Endothelial cell of umbilical vein (primary cell): ENCODE measurements around the genes SNX21, ZNF335 and SLC12A5.

DNA sequence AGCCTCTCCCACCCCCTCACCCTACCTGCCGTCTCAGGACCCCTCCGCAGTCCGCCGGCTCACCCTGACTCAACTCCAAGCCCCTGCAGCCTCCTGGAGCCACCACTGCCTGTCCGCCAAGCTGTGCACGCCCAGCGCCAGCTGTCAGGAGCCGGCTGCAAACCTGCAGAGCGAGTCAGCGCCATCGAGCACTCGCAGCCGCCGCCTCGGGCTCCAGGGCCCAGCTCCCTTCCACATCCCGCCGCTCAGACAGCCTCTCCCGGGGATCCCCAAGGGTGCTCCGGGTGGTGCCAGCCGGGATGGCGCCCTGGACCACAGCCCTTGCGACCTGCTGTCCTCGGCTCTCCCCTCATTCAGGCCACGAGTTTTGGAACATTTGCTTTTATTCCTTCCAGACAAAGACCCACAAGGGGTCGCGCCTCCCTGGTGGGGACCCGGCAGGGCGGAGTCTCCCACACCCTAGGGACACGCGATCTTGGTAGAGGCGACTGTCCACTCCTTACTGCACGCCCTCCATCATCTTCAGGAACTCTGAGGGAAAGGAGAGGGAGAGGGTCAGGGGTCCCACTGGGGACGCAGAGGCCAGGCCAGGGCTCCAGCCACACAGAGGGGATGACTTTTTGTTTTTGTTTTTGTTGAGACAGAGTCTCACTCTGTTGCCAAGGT is 4.1 kb downstream of the TNNC2 start:
- PRO-cap, result no peak
CAGE:
- cytosol, long polyA minus RNA, result no peak
- cytosol, long polyA plus RNA, result no peak
- long polyA plus RNA, result no peak
- nucleus, long polyA minus RNA, result no peak
- nucleus, long polyA plus RNA, result no peak

DNA sequence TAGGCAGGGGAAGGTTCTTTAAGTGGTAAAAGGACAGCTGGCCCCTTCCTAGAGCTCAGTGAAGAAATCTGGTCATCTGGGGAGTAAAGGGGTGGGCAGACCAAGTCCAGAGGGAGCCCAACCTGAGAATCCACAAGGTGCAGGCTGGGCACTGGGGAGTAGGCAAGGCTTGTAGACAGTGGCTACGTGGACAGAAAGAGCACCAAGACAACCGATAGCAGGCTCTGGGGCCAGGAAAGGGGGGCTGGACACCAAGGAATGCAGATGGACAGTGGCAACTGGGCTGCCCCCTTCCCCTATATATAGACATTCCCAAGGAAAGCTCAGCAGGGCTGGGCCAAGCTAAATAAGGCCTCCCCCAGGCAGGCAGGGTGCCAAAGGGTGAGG is 1.4 kb upstream of the TNNC2 start:
- PRO-cap, result no peak
CAGE:
- cytosol, long polyA minus RNA, result no peak
- cytosol, long polyA plus RNA, result no peak
- long polyA plus RNA, result no peak
- nucleus, long polyA minus RNA, result no peak
- nucleus, long polyA plus RNA, result no peak

DNA sequence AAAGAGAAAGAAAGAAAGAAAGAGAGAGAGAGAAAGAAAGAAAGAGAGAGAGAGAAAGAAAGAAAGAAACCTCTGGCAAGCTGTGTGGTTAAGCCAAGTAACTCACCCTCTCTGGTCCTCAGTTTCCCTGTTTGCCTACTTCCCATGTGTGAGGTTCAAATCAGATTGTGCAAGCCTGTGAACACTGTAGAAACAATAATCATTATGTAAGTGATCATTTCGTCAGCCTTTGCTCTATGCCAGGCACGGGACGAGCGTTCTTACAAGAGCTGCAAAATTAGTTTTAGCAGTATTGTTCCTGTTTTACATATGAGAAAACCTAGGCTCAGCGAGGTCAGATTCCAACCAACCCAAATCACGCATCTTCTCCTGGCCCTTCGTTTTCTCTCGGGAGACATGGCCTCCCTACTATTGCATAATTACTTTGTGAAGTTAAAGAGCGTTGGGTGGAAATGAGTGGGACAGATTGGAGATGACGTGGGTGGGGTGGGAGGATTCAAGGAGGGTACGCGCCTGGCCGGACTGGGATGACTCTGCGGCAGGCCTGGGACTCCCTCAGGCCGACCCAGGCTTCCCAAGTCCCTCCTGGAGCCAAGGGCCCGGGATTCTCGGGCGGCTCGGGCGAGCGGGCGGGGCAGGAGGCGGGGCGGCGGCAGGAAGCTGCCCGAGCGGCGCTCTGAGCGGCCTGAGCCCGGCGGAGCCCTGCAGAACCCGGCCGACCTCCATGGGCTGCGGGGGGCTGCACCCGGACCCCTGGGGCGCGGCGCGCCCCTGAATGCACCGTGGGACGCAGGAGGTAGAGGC is at the start of gene SNX21:
Gene SNX21 (plus strand): TSS at position 655 of the 804 bp plus-strand sequence.
- PRO-cap, result bidirectional peak, plus-strand start at position 655 of the sequence, minus-strand start at position 584 of the sequence
CAGE:
- cytosol, long polyA minus RNA, result no peak
- cytosol, long polyA plus RNA, result no peak
- long polyA plus RNA, result no peak
- nucleus, long polyA minus RNA, result no peak
- nucleus, long polyA plus RNA, result no peak

- PRO-cap, result no peak
CAGE:
- cytosol, long polyA minus RNA, result no peak
- cytosol, long polyA plus RNA, result no peak
- long polyA plus RNA, result no peak
- nucleus, long polyA minus RNA, result no peak
- nucleus, long polyA plus RNA, result no peak
Measured at GRCh38 chr20:45842020-45842779, 8.6 kb downstream of the SNX21 start.

GRCh38 chr20:45878221-45878850 is 2.7 kb upstream of the ZSWIM1 start:
- PRO-cap, result no peak
CAGE:
- cytosol, long polyA minus RNA, result no peak
- cytosol, long polyA plus RNA, result no peak
- long polyA plus RNA, result no peak
- nucleus, long polyA minus RNA, result no peak
- nucleus, long polyA plus RNA, result no peak

DNA sequence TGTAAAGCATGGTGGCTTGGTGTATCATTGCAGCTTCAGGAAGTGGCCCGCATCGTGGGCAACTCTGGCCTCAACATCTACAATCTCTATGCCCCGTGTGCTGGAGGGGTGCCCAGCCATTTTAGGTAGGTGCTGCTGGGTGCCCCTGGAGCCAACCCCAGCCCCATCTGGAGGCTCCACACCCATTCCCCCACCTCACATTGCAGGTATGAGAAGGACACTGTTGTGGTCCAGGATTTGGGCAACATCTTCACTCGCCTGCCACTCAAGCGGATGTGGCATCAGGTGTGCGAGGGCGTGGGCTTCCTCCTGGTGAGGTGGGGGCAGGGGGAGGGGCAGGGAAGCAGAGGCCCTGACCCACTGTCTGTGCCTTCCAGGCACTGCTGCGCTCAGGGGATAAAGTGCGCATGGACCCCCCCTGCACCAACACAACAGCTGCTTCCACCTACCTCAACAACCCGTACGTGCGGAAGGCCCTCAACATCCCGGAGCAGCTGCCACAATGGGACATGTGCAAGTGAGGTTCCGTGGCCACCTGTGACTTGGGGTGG is 3.6 kb downstream of the CTSA start:
- PRO-cap, result no peak
CAGE:
- cytosol, long polyA minus RNA, result no peak
- cytosol, long polyA plus RNA, result no peak
- long polyA plus RNA, result no peak
- nucleus, long polyA minus RNA, result no peak
- nucleus, long polyA plus RNA, result no peak

DNA sequence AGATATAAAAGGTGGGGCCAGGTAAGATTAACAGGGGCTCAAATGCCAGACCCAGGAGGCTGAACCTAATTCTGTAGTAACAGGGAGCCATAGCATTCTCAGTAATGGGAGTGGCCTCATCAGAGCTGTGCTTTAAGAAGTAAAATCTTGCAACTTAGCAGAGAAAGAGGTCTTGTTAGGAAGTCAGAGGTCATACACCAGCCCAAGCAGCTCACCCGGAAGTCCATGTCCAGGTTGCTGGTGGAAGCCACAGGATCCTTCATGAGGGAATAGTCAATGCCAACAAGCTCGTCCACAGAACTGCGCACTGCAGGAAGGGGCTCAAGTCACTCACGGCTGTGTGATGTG is 5.9 kb downstream of the PLTP start:
- PRO-cap, result no peak
CAGE:
- cytosol, long polyA minus RNA, result no peak
- cytosol, long polyA plus RNA, result no peak
- long polyA plus RNA, result no peak
- nucleus, long polyA minus RNA, result no peak
- nucleus, long polyA plus RNA, result no peak

GRCh38 chr20:45919630-45920463 is 7.9 kb upstream of the PLTP start:
- PRO-cap, result no peak
CAGE:
- cytosol, long polyA minus RNA, result no peak
- cytosol, long polyA plus RNA, result no peak
- long polyA plus RNA, result no peak
- nucleus, long polyA minus RNA, result no peak
- nucleus, long polyA plus RNA, result no peak

- PRO-cap, result no peak
CAGE:
- cytosol, long polyA minus RNA, result no peak
- cytosol, long polyA plus RNA, result no peak
- long polyA plus RNA, result no peak
- nucleus, long polyA minus RNA, result no peak
- nucleus, long polyA plus RNA, result no peak
Measured at GRCh38 chr20:45924355-45924977, 10.0 kb upstream of the PCIF1 start.

DNA sequence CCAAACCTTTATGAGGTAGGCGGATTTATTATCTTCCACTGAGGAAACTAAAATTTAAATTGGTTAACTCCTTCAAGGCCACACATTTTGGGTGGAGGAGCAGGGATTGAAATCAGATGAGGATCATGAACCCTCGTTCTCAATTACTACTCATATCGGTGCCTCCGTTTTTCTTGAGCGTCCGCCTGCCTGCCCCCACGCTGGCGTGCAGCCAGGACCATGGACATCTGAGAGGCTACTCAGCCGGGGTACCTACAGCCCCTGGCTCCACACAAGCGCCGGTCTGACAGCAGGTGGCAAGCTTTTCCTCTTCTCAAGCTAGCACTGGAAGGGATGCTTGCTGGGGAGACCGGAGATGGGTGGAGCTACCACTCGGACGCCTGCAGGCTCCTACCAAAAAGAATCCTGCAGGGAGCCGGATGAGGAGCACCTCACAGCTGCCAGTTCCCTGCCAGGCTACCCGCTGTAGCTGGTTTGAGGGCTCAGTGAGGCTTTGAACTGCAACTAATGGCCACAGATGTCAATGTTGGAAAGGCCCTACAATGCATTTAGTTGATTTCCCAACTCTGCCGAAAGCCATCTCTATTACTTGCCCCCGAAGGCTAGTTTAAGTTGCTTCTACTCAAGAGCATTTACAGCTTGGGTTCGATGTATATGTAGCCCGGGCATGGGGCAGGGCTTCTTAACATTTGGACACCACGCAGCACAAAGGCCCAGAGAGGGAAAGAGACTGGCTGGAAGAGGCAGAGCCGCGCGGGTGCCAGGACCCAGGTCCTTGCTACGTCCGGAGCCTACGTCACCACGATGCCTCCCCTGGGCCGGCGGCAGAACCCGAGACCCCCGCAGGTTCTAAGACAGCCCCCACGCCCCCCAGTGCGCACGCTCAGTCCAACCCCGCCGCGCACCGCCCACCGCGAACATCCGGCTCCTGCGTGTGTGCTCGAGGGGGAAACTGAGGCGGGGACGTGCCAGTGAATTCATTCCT is 687 bp upstream of the PCIF1 start:
- PRO-cap, result bidirectional peak, plus-strand start at position 396 of the sequence, minus-strand start at position 282 of the sequence
CAGE:
- cytosol, long polyA minus RNA, result no peak
- cytosol, long polyA plus RNA, result no peak
- long polyA plus RNA, result no peak
- nucleus, long polyA minus RNA, result no peak
- nucleus, long polyA plus RNA, result no peak

- PRO-cap, result no peak
CAGE:
- cytosol, long polyA minus RNA, result no peak
- cytosol, long polyA plus RNA, result no peak
- long polyA plus RNA, result no peak
- nucleus, long polyA minus RNA, result no peak
- nucleus, long polyA plus RNA, result no peak
Measured at GRCh38 chr20:45938604-45939731, 4.5 kb downstream of the PCIF1 start.

DNA sequence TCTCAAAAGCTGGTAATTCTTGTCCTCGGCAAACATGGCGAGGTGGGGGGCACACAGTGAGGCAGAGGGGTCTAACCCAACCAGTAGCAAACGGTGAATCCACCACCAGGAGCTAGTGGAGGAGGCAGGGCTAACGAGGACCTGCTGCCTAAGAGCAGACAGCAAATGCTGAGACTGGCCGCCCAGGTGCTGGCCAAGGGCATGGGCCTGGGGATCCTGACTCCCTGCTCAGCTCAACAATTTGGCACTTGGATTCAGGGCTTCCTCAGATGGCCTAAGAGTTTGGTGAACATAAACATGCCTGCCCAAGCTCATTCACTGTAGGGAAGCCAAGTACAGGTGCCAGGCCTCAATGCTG is 18.4 kb downstream of the PCIF1 start:
- PRO-cap, result no peak
CAGE:
- cytosol, long polyA minus RNA, result no peak
- cytosol, long polyA plus RNA, result no peak
- long polyA plus RNA, result no peak
- nucleus, long polyA minus RNA, result no peak
- nucleus, long polyA plus RNA, result no peak

DNA sequence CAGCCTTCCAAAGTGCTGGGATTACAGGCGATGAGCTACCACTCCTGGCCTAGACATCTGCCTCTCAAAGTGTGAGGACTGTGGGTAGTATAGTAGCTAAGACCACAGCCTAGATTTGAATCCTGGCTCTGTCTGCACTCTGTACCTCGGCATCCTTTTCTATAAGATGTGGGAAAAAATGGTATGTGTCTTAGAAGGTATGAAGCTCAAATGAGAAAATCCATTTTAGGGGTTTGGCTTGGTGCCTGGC is 1.2 kb downstream of the ZNF335 start:
- PRO-cap, result no peak
CAGE:
- cytosol, long polyA minus RNA, result no peak
- cytosol, long polyA plus RNA, result no peak
- long polyA plus RNA, result no peak
- nucleus, long polyA minus RNA, result no peak
- nucleus, long polyA plus RNA, result no peak

GRCh38 chr20:45971679-45972792 is at the start of gene ZNF335:
ZNF335 (minus strand) TSS chr20:45972203.
- PRO-cap, result bidirectional peak, plus-strand start at chr20:45971989, minus-strand start at chr20:45972183; bidirectional peak, plus-strand start at chr20:45972568, minus-strand start at chr20:45972299
CAGE:
- cytosol, long polyA minus RNA, result start-site peak on the minus strand at chr20:45972184-45972206, 149 reads
- cytosol, long polyA plus RNA, result no peak
- long polyA plus RNA, result start-site peak on the plus strand at chr20:45971965-45972006, 6 and 7 reads in 2 replicates; start-site peak on the minus strand at chr20:45972178-45972186, 66 and 70 reads in 2 replicates
- nucleus, long polyA minus RNA, result no peak
- nucleus, long polyA plus RNA, result start-site peak on the minus strand at chr20:45971833-45971899, 20 and 37 reads in 2 replicates; start-site peak on the minus strand at chr20:45972156-45972211, 183 and 183 reads in 2 replicates

DNA sequence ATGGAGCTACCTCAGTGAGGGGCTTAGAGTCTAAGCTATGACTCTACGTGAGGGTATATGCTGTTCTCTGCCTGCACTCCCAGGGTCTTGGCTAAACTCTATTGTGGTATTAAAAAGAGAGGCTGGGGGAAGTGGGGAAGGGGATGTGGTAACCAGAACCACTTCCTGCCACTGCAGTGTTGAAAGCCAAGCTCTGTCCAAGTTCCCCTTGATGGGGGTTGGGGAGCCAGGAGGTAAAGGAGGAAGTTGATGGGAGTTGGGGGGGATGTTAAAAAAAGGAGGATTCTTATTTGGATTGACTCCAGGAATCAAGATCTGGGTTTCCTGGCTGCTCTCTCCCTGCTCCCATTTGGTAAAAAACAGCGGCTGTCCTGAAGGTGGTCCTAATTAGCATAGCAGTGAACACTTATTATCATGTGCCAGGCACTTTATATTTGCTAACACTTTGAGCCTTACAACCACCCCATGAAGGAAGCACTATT is 3.5 kb upstream of the MMP9 start:
- PRO-cap, result no peak
CAGE:
- cytosol, long polyA minus RNA, result no peak
- cytosol, long polyA plus RNA, result no peak
- long polyA plus RNA, result no peak
- nucleus, long polyA minus RNA, result no peak
- nucleus, long polyA plus RNA, result no peak

DNA sequence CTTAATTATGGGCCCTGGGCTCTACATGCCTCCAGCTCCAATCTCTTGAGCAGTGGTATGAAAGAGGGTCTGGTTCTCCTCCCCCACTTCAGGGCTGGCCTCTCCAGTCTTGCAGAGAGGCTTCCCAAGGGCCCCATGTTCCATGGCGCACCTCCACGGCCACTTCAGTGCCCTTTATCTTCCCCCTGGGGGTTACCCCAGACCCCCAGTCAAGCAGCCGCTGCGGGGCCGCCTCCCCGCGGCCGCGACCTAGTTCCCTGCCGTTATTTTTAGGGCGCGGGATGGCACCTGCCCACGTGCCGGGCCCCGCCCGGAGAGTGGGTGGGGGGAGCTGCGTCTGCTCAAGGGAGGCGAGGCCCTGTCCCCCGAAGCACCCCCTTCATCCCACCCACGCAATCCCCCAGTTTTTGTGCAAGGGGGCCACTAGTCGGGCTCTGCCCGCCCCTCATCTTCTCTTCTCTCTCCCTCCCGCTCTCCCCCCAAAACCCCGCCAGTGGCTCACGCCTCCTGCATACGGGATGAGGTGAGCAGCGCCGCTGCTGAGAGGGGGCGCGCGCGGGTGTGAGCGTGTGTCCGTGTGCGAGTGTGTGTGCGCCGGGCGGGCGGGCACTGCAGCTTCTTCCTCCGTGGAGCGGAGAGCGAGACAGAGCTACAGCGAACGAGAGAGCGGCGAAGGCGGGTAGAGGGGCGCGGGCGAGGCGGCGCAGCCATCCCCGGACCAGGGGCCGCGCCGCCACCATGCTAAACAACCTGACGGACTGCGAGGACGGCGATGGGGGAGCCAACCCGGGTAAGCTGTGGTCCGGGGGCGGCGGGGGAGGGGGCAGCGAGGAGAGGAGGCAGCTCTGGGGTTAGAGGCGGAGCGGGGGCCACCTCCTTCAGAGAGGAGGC is at the start of gene SLC12A5:
Gene SLC12A5 (plus strand): TSS at position 609 of the 891 bp plus-strand sequence.
- PRO-cap, result no peak
CAGE:
- cytosol, long polyA minus RNA, result no peak
- cytosol, long polyA plus RNA, result no peak
- long polyA plus RNA, result no peak
- nucleus, long polyA minus RNA, result no peak
- nucleus, long polyA plus RNA, result no peak

DNA sequence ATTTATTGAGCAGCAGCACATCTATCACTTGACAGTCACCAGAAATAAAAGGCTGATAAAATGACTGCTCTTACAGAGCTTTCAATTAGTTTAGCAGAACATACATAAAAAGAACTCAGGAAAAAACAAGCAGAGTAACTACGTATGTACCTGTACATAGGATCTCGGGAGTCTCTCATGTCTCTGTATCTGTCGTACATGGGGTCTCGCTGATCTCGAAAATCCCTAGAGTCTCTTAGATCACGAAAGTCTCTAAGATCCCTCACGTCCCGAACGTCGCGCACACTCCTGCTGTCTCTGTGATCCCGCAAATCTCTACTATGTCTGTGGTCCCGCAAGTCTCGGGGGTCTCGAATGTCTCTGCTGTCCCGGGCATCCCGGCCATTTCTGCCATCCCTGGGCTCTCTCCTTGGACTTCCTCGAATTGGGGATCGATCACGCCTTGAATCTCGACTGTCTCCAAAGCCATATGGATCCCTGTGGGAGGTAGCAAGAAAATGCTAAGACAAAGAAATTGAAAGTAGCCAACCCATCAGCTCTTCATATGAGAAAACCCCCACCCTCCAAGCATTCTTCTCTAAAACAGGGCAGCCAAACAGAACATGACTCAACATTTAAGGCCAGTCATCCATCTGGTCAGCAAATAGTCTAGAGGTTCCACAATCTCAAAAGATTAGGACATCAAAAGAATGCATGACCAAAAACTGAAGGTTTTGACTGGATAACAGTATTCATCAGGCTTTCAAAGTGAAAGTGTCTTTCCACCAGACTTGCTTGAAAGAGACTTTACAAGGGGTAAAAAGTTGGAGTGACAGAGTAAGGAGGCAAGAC is 19.5 kb downstream of the NCOA5 start:
- PRO-cap, result no peak
CAGE:
- cytosol, long polyA minus RNA, result no peak
- cytosol, long polyA plus RNA, result no peak
- long polyA plus RNA, result no peak
- nucleus, long polyA minus RNA, result no peak
- nucleus, long polyA plus RNA, result no peak

GRCh38 chr20:46200690-46201377 is 82.7 kb downstream of the CD40 start:
- PRO-cap, result no peak
CAGE:
- cytosol, long polyA minus RNA, result no peak
- cytosol, long polyA plus RNA, result no peak
- long polyA plus RNA, result no peak
- nucleus, long polyA minus RNA, result no peak
- nucleus, long polyA plus RNA, result no peak

DNA sequence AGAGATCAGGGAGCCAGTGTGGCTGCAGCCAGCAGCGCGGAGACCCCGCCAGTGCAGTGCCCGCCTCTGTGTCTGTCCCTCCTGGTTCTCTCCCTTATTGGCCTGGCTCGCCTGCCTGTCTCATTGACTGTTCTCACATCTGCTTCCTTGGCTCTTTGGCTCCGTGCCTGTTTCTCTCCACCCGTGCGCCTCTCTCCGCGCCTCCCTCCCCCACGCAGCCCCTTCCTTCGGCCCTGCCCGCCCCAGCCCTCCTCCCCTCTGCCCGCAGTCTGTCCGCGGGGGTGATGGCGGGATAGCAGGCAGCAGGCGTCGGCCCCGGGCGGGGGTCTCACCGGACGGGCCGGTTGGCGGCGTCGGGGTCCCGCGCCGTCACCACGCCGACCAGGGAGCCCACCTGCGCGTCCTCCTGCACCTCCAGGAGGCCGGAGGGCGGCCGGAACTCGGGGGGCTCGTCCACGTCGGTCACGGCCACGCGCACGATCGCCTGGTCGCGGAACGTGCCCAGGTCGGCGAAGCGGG is 91.9 kb downstream of the CD40 start:
- PRO-cap, result no peak
CAGE:
- cytosol, long polyA minus RNA, result no peak
- cytosol, long polyA plus RNA, result no peak
- long polyA plus RNA, result no peak
- nucleus, long polyA minus RNA, result no peak
- nucleus, long polyA plus RNA, result no peak

DNA sequence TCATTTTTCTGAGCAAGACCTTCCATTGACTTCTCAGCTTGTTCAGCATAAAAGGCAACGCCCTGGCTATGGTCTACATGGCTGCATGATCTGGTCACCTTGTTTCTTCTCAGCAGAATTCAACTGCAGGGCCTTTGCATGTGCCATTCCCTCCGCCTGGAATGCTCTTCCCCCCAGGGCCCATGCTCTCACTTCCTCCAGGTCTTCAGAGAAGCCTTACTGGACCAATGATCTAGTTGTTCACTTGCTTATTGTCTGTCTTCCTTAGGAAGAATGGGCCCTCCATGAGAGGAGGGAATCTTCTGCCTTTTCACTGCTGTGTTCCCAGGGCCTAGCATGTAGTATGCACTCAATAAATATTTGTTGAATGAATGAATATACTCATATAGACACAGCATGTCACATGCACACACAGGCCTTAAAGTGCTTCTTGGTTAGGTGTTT is 69.4 kb downstream of the CDH22 start:
- PRO-cap, result no peak
CAGE:
- cytosol, long polyA minus RNA, result no peak
- cytosol, long polyA plus RNA, result no peak
- long polyA plus RNA, result no peak
- nucleus, long polyA minus RNA, result no peak
- nucleus, long polyA plus RNA, result no peak